LNCaP clone FGC (cell line): ENCODE measurements around the genes C2orf42 and PCYOX1.

GRCh38 chr2:69685582-69685999 is 42.1 kb upstream of the AAK1 start:
- RRBS, 2 experiments, result no CpG with 5 or more reads among the region's 4 CpGs

GRCh38 chr2:69740641-69740956 is 1.3 kb upstream of the ANXA4 start:
- RRBS, 2 experiments, result 76 to 97% methylated on average over 2 of the region's 8 CpGs

- RRBS, 2 experiments, result no CpG with 5 or more reads among the region's 4 CpGs
Observed at GRCh38 chr2:69779695-69780100, 37.8 kb downstream of the ANXA4 start.

DNA sequence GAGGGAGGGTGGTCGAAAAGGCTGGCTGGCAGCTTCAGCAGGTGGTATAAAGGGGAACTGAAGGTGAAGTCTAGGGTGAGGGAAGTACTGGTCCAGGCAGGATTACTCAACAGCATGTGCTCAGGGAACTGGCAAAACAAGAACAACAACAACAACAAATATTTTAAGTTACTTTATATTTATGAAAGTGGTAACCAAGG is 40.7 kb upstream of the PCBP1 start:
- RRBS, 2 experiments, result no CpG with 5 or more reads among the region's 1 CpG

DNA sequence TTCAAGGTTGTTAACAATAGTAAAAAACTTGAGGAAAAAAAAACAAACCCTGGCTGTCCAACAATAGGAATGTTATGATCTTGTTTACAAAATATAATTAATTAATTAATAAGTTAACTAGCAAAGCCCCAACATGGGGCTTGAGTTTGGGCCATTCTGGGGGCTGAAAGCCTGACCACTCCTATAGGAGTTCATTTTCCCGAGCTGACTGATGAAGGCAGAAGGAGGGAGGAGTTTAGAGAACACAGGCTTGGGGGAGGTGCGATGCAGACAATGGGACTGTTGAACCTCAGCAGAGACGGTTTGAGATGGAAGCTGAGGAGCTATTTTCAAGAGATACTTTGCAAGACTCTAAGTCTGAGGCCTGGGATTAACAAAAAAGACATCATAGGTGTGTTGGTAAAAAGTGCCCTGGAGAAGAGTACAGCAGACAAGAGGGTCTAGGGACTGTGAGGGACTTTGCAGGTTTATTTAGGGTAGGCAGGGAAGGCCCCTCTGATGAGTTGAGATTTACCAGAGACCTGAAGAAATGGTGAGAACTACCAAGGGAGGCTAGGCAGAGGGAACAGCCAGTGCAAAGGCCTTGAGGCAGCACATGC is 31.5 kb downstream of the PCBP1 start:
- RRBS, 2 experiments, result no CpG with 5 or more reads among the region's 3 CpGs

DNA sequence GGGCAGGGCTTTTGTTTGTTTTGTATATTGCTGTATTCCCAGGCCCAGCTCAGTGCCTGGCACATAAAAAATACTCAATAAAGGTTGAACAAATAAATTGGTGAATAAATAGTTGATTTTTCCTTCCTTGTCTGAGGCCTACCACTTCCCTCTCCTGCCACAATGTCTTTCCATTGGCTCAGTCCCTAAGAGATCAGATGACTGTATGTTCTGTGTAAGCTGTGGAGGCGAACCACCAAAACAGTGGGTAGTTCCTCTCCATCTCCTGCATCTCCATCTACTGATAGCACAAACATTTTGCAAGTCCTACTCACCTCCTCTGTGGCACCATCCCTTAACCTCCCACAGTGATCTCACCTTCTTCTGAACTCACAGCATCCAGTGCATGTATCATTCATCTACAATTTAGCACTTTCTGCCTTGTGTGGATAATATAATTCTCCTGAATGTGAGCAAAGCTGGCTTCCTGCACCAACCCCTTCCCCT is 50.2 kb downstream of the PCBP1 start:
- RRBS, 2 experiments, result no CpG with 5 or more reads among the region's 1 CpG

DNA sequence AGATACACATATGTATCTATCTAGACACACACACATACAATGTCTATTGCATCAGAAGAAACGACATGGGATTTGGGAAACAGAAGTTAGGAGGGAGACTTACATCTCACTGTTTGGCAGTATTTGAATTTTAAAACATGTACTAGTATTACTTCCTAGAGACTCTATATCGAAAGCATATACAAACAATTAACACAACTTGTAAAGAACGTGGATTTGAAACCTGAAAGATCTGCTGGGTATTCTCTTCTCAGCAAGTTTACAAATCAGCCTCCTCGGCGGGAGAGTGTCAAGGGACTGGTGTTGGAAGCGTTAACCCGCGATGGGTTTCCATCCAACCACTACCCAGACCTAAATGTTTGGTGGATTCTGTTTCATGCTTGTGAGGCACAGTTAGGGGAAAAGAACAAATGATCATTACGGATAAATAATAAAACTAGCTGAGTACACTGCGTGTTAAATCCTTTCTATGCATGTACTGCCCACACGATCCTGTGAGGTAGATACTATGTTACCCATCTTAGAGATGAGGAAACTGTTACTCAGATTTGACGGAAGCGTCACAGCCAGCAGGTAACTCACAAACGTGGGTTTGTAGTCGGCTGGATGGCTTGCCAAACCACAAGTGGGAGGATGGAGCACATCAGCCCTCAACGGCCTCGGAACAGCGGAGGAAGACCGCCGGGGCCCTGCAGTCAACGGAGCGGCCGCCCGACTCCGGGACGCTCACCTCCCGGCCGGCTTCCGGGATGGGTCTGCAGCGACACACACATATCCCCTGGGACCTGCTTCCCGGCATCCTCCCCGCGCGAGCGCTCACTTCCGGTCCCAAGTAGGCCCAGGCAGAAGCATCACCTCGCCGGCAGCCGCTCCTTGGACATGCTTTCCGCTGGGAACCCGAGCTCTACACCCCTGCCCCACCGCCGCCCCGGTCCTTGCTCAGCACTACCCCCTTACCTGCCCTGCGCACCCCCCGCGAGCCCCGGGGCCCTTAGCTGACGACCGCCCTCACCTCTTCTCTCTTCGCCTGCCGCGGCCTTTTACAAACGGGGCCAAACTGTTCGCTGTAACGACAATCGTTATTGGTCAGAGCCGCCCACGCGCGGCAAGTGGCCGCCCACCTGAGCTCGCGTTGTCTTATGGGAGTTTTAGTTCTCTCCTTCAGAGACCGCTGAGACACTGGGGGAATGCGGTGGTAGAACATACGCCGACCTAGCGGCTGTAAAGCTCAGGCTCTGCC is at the start of gene C2orf42:
C2orf42 (minus strand) TSS at position 1,059 of the 1,240 bp plus-strand sequence.
- RRBS, 2 experiments, result 1 to 2% methylated on average over 19 of the region's 69 CpGs

DNA sequence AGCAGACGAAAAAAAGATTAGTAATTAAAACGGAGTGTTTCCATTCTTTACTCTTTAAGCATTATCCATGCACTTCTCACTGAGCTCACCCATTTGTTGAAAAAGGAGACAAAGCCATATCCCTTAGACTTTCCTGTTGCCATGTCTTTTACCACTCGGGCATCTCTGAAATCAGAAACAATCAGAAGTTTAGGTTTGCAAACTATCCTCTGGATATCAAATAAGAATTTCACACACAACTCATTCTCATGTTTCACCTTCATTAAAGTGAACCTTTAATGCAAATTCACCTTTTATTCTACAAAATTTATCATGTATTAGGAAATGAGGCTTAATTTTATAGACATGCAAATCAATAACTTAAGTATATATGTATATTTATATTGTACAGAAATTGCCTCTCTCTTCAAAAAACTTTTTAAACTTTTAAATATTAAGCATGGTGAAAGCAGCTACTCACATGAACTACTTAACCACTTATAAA is 23.9 kb downstream of the TIA1 start:
- RRBS, 2 experiments, result no CpG with 5 or more reads among the region's 3 CpGs

- RRBS, 2 experiments, result 0% methylated on average over 2 of the region's 42 CpGs; no CpG with 5 or more reads in 1 of the 2 experiments
Observed at GRCh38 chr2:70257829-70258300, at the start of gene PCYOX1. Gene PCYOX1, plus strand, starts transcription at chr2:70258137.

DNA sequence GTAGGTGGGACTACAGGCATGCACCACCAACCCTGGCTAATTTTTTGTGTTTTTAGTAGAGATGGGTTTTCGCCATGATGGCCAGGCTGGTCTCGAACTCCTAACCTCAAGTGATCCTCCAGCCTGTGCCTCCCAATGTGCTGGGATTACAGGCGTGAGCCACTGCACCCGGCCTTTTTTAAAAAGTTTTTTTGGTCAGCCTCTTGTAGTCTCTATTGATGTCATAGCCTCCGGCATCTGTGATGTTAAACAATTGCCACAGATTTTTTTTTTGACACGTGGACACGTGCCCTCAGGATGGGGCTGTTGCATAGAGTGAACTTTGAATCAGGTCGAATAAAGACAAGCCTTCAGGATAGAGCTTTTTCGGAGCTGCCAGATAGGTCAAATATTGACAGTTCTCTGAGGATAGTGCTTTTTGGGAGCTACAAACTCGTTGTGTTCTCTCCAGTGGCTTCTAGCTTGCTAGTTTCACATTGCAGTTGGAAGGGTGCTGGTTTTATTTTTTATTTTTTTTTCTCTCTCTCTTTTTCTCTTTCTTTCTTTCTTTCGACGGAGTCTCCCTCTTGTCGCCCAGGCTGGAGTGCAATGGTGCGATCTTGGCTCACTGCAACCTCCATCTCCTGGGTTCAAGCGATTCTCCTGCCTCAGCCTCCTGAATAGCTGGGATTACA is 11.7 kb downstream of the PCYOX1 start:
- RRBS, 2 experiments, result no CpG with 5 or more reads among the region's 15 CpGs

- RRBS, 2 experiments, result no CpG with 5 or more reads among the region's 1 CpG
Observed at GRCh38 chr2:70481347-70482060, 72.1 kb downstream of the TGFA start.

- RRBS, 2 experiments, result no CpG with 5 or more reads among the region's 3 CpGs
Observed at GRCh38 chr2:70516100-70516366, 37.6 kb downstream of the TGFA start.

- RRBS, 2 experiments, result 20% methylated on average over 1 of the region's 5 CpGs; no CpG with 5 or more reads in 1 of the 2 experiments
Observed at GRCh38 chr2:70516578-70517015, 37.0 kb downstream of the TGFA start.

DNA sequence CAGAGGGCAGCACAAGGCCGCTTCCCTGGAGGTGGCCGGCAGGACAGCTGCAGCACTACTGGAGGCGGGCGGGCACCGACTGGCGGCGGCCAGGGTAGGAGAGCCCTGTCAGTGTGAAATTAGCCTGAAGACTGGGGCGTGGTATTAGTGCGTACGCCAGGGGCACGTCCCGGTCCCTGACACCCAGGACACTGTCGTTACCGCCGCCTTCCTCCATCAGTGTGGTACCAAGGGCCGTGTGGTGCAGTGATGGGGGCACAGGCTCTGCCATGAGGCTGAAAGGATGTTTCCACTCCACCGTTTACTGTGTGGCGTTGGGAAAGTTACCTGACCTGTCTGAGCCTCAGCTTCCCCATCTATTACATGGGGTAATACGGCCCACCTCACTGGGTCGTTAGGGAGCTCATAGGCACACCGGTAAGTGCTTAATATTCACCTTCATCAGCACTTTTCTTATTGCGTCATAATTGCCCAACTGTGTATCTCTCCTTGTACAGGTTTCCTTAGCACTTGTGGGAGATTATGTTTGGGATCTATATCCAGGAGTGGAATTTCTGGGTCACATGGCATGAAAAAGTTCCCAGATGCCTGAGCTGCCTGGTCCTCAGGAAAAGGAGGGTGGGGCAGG is 28.6 kb upstream of the VAX2 start:
- RRBS, 2 experiments, result 0% methylated on average over 2 of the region's 22 CpGs

GRCh38 chr2:71138357-71138794 is 7.9 kb downstream of the MPHOSPH10 start:
- RRBS, 2 experiments, result no CpG with 5 or more reads among the region's 5 CpGs

GRCh38 chr2:71426367-71427688 is 39.7 kb upstream of the DYSF start:
- RRBS, 2 experiments, result no CpG with 5 or more reads among the region's 4 CpGs

DNA sequence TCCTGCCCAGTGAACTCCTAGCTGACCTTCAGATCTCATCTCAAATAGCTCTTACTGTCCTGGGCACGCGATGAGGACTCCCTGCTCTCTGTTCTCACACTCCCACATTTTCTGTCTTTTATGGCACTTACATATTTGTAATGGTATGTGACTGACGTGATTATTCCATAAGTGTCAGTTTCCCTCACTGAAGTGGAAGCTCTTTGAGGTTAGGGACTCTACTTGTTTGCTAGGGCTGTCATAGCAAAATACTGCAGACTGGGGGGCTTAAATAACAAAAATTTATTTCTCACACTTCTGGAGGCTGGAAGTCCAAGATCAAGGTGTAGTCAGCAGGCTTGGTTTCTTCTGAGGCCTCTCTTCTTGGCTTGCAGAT is 14.7 kb upstream of the DYSF start:
- RRBS, 2 experiments, result no CpG with 5 or more reads among the region's 3 CpGs

- RRBS, 2 experiments, result no CpG with 5 or more reads among the region's 5 CpGs
Observed at GRCh38 chr2:72435007-72435730, 287.5 kb upstream of the CYP26B1 start.

DNA sequence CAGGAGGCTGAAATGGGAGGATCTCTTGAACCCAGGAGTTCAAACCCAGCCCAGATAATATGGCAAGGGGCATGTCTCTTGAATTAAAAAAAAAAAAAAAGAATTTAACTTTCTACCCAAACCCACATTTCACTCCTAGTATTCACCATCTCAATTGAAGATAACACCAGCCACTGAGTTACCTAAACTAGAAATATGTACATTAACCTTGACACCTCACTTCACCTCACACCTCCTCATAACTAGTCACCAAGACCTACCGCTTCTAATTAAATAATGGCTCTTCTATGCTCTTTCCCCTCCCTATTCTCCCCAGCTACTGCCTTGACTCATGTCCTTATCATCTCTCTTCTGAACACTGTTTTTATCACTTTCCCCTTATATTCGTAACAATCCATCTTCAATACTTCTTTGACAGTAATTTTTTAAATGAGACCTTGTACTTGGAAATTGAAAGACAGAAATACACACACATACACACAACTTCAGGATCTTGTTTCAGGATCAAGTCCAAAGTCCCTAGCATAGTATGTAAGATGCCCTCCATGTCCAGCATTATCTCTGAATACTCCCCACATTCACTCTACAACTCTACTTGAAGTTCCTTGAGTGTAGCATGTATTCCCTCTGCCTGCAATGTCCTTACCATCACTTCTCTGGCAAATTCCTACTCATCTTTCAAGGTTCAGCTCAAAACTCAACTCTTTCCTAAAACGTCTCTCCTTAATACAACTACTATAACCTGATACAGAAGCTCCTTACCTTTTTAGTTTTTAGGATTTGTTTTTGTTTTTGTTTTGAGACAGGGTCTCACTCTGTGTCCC is 72.5 kb downstream of the EXOC6B start:
- RRBS, 2 experiments, result no CpG with 5 or more reads among the region's 3 CpGs